ENCODE results near the gene GADD45B.

GRCh38 chr19:2368237-2368631, 8.2 kb downstream of the TMPRSS9 start:
- PRO-cap: no peak

GRCh38 chr19:2425046-2425841, 2.1 kb downstream of the TIMM13 start:
- PRO-cap: no peak

DNA sequence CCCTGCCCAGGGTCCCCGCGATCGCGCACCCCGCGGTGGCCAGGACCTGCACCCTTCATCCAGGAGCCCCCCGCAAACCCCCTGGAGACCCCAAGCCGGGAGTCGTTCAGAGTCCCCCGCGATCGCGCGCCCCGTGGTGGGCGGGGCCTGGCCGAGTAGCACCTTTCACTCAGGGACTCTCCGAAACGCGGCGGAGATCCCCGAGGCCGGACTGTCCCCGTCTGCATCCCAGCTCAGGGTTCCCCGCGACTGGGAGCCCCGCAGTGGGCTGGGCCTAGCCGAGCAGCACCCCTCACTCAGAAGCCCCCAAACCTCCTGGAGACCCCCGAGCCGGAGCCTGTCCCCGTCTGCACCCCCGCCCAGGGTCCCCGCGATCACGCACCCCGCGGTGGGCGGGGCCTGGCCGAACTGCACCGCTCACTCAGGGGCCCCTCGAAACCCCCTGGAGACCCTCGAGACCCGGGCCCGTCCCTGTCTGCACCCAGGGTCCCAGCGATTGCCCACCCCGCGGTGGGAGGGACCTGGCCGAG, 717 bp downstream of the LMNB2 start:
- PRO-cap: unidirectional peak, plus-strand start at position 183 of the sequence

GRCh38 chr19:2476078-2476983, at the start of gene GADD45B:
Gene GADD45B (plus strand): TSS chr19:2476127.
- PRO-cap: bidirectional peak, plus-strand start at chr19:2476127, minus-strand start at chr19:2475869; unidirectional peak, plus-strand start at chr19:2476303; bidirectional peak, plus-strand start at chr19:2476888, minus-strand start at chr19:2476597; bidirectional peak, plus-strand start at chr19:2477063, minus-strand start at chr19:2476936

DNA sequence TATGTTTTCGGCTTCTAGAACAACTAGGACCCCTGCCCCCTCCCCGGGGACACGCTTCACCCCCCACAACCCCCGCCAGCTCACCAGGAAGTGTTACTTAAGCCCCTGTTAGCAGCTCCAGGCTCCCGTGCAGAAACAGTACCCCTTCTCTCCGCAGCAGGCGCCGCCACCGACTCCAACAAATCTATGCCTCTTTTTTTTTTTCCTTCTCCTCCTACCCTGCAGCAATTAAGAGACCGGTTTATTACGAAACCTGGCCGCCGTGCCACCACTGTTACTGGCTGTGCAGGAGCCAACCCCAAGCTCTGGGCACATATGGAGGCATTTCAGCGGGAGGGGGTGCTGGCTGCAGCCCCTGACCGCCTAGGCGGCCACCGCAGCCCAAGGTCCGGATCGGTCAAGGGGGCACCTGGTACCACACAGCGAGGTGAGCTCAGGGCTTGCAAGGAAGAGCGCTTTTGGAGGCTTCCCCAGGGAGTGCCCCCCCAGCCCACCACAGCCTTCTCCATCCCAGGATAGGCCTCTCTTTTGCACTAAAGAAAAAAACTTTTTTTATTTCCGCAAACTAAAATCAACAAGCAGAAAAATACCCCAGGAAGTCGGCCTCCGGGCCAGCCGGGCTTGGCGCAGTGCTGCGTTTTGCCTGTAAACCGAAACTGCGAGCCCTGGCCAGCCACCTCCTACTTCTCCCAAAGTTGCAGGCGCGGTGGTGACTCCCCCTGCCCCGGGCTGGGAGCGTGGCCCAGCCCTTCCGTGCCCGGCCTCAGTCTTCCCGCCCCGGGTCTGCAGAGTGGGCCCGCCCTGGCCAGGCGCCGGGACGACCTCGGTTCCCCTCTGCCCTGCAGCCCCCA, 2.6 kb downstream of the GADD45B start:
- PRO-cap: bidirectional peak, plus-strand start at position 390 of the sequence, minus-strand start at position 186 of the sequence; bidirectional peak, plus-strand start at position 654 of the sequence, minus-strand start at position 658 of the sequence

GRCh38 chr19:2487843-2488179, 11.9 kb downstream of the GADD45B start:
- PRO-cap: unidirectional peak, plus-strand start at chr19:2488016

DNA sequence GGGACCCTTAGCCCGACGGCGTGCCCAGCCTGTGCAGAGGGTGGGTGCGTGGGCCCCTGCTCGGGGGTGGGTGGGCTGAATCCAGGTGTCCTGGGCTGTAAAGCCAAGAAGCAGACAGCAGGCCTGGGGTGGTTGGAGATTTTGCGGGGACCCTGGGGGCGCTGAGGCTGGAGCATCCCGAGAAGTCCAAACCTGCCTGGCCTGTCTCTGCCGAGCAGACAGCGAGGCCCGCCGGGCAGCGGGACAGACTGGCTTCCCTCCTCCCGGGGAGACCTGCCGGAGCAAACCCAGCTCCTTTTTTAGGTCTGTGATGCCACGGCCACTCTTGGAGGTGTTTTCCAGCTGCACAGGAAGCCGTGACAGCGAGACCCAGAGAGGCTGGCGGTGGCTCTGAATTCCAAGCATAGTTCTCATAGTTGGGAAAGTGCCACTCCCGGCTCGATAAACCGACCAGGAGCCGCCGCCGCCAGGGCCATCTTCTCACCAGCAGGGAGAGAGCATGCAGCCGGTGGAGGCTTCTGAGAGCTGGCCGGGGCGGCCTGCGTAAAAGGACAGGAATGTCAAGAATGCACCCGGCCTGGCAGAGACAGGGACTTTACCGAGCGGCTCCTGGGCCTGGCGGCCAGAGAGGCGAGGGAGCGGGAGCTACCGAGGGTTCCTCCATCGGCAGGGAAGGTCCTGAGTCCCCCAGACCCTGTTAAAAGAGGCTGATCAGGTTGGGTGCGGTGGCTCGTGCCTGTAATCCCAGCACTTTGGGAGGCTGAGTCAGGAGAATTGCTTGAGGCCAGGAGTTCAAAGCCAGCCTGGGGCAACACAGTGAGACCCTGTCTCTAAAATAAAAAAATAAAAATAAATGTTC, 64.8 kb downstream of the GADD45B start:
- PRO-cap: bidirectional peak, plus-strand start at position 625 of the sequence, minus-strand start at position 487 of the sequence

DNA sequence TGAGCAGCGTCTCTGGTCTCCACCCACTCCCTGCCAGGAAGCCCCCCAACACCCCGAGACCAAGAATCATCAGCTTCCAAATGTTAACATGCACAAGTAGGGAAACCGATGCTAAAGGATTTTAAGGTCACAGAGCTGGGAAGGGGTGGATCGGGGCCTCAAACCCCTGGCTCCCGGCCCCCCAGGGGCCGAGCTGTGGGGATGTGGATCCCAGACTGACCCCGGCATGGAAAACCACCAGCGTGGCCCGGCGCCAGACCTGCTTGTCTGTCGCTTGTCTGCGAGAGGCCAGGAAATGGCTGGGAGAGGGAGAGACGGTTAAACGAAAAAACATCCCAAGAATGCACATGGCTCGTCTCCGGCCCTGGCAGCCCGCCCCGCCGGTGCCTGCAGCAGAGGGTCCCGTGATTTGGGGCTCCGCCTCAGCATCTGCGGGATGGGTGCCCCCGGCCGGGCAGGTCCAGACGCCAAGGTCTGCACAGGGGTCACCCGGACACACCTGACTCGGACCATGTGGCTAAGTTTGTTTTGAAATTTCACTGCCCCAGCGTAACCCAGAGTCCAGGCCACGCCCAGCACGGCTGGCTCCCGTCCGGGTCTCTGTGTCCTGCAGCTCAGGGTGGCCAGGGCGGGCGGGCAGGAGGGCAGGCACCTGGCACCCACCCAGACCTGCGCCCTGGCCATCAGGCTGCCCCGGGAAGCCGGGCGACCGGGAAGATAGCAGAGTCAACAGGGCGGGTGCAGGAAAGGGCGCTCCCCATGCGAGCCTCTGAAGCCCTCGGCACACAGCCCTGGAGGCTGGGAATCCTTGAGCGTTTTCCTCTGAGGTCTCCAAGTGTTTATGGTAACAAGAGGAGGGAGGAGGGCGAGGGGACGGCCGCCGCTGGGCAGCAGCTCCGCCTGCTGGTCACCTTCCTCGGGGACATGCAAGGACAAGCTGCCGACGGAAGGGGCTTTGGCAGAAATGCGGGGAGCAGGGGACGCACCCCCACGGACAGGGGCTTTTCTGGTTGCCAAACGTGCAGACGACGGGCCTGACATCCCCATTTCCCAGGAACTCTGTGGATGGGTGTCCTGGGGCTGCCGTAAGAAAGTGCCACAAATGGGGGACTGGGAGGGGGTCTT, 103.2 kb downstream of the GADD45B start:
- PRO-cap: unidirectional peak, minus-strand start at position 771 of the sequence; unidirectional peak, minus-strand start at position 819 of the sequence

GRCh38 chr19:2693826-2694137, 8.7 kb downstream of the GNG7 start:
- PRO-cap: no peak

DNA sequence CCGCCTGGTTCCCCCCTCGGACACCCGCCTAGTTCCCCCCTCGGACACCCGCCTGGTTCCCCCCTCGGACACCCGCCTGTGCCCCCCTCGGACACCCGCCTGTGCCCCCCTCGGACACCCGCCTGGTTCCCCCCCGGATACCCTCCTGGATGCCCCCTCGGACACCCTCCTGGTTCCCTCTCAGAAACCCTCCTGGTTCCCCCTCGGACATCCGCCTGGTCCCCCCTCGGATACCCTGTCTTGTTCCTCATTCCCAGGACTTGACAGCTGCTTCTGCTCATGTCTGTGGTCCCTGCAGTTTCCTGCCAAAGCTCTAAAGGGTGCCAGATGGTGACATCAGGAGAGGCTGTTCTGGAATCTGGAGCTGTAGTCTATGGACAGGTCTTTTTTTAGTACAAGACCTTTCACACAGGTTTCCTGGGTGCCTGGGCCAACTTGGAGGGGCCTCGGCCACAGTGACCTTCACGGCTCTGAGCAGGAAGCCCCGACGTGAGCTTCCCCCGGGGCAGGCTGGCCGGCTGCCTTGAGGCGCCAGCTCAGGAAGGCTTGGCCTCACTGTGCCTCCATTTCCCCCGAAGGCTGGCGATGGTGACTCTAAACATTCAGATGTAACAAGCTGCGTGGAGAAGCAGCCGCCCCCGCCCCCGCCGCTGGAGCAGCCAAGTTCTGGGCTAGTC, 13.0 kb downstream of the SGTA start:
- PRO-cap: no peak

GRCh38 chr19:2774017-2774711, 8.9 kb downstream of the SGTA start:
- PRO-cap: no peak

DNA sequence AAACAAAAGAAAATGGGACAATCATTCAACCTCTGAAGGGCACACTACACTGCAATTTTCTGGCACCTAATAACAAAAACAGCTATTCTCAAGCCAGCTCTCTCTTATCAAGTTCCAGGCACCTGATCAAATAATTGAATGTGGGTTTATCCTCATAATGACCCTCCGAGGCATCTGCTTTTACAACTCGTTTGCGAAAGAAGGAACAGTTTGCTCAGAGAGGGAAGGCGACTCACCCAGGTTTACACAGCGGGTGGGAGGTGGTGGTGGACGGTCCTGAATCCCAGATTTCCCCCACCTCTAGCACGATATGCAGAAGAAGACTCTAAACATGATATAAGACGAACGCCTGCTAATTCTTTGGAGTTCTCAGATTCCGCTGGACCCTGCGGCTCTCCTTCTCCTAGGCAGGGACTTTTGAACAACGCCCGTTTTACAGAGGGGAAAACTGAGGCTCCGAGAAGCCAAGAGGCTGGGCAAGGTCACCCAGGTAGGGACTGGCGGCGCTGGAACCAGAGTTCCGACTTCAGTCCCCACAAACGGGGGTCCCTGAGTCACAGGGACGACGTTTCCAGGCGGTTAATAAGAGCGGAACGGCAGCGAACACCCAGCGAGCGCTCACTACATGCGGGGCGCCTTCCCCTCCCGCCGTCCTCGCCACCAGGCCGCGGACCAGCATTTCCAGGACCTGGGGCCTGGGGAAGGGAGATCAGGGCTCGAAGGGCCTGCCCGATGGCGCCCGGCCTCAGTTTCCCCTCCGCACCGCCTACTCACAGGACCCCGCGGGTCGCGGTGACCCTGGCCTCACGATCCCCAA, 531 bp downstream of the SGTA start:
- PRO-cap: no peak

DNA sequence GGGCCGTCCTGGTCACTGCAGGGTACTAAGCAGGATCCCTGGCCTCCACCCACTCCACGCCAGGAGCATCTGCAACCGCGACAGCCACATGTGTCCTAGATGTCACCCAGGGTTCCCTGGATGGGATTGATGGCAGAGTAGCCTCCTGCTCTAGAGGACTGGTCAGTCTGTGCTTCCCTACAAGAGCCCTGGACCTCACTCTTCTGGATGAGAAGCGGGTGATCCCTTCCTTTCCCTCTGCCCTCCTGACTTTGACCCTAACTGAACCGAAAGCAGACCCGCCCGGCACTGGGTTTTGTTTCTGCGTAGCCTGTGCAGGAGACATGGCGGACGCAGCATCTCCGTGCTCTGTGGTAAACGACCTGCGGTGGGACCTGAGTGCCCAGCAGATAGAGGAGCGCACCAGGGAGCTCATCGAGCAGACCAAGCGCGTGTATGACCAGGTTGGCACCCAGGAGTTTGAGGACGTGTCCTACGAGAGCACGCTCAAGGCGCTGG, 4.9 kb downstream of the THOP1 start:
- PRO-cap: no peak

- PRO-cap: no peak
These were observed 8.5 kb upstream of the ZNF554 start for GRCh38 chr19:2811001-2811701.

DNA sequence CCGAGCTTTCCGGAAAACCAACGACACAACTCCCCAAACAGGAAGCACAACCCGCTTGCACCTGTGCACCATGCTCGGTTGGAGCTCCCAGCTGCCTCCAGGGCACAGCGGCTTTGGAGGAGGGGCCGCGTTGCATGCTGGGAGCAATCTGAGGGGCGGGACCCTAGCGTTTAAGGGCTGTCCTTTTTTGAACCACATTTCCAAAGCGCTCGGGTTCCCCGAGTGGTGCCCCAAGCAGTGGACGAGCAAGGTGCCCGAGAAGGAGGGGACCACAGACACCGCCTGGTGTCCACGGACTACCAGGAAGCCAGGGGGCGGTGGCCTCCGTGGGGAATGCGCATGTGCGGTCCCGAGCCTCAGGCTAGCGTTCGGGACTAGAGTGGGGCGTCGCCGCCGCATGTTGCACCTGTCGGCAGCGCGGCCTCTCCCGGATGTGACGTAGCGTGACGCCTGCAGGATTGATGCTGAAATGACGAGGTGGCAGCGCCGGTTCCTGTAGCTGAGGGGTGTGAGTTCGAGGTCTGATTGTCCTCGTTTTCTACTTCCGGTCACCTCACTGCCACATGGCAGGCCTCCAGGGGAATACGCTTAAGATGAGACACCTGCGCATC, 11.9 kb upstream of the ZNF57 start:
- PRO-cap: no peak

DNA sequence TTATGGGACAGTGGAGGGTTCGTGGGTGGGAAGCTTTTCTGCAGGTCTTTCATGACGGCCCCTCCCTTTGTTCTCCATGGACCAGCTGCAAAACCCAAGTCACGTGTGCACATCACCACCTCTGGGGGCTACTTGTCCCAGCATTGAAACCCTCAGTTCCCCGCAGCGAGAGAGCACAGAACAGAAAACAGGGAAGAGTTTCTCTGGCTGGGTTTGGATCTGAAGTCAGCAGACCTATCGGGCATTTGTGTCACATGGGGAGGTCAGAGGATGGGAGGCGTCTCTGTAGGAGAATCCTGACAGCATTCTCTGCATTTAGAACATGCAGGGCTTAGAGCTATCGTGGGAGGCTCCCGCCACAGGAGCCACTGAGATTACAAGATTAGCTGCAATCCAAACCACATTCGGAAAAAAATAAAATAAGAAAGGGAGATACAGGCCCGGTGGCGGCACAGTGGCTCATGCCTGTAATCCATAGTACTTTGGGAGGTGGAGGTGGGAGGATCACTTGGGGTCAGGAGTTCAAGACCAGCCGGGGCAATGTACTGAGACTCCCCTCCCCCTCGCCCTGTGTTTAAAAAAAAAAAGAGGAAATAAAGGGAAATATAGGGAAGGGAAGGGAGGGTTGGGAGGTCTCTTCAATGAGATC, 3.0 kb upstream of the TLE6 start:
- PRO-cap: no peak

GRCh38 chr19:3034785-3035663, 5.9 kb upstream of the TLE2 start:
- PRO-cap: bidirectional peak, plus-strand start at chr19:3035874, minus-strand start at chr19:3035623

DNA sequence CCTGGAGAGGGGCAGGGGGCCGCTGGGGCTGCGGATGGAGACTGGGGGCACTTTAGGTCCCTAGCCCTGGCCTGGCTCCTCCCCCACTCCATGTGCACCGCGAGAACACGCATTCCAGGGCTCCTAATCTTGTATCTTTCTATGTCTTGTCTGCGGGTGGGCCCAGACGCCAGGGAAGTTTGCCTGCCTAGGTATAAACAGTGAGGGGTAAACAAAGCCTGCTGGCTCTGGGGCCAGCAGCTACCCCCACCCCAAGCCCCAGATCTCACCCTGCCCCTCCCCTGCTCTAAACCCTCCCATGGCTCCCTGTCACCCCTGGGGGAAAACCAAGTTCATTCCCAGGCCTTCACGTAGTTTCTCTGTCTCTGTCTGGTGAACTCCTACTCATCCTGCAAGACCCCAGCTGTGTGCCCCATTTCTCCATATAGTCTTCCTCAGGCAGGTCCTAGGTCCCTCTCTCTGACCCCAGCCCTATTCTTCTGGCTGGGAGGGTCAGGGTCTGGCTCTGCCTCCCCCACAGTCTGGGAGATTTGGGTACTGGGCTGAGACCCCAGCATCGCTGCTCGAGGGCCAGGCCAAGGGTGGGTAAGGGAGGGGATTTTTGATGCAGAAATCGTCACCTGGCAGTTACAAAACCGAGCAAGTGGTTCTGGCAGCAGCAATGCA, 5.6 kb downstream of the TLE5 start:
- PRO-cap: no peak

- PRO-cap: no peak
These were observed 10.3 kb downstream of the GNA11 start for GRCh38 chr19:3104485-3104913.

- PRO-cap: no peak
These were observed 14.8 kb upstream of the GNA15 start for GRCh38 chr19:3120880-3121593.

All from colonic mucosa (tissue), 1 donor.